Colon Carcinoma Metastatic in the Brain (tissue), 2 donors: ENCODE measurements around a stretch of chr6.

DNA sequence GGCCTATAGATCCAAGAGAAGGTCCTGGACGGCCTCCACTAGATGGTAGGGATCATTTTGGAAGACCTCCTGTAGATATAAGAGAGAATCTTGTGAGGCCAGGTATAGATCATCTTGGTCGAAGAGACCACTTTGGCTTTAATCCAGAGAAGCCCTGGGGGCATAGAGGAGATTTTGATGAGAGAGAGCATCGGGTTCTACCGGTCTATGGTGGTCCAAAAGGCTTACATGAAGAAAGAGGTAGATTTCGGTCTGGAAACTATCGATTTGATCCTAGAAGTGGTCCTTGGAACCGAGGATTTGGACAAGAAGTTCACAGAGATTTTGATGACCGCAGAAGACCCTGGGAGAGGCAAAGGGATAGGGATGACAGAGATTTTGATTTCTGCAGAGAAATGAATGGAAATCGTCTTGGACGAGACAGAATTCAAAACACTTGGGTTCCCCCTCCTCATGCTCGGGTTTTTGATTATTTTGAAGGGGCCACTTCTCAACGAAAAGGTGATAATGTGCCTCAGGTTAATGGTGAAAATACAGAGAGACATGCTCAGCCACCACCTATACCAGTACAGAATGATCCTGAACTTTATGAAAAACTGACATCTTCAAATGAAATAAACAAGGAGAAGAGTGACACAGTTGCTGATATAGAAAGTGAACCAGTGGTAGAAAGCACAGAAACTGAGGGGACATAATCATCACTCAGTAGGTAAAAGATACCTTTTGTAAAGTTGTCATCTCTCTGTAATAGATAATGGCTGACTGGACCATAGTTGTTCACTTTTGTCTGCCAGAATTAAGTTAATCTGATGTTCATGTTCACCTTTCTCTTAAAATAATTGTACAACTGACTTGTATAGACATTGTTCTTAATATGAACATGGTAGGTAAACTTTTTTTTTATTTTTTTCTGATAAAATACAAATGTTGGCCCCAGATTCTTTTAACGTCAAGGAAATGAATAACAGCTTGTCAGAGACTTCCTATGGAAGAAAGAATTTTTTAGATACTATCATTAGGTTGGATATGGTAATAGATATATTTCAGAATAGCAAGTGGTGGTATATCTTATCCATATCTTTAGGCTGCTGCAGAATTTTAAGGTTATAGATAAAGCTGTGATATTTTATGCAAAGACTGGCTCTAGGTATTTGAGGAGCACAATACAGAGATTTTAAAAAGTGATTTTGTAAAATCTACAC is 99.9 kb downstream of the SCAF8 start:
- PRO-cap, 2 experiments: no peak in any of the 2 experiments

GRCh38 chr6:155170906-155171672 is 92.7 kb upstream of the CLDN20 start:
- PRO-cap, 2 experiments: no peak in any of the 2 experiments

GRCh38 chr6:155418545-155418862 is 37.1 kb downstream of the NOX3 start:
- PRO-cap, 2 experiments: no peak in any of the 2 experiments

- PRO-cap, 2 experiments: no peak in any of the 2 experiments
These were observed 73.5 kb upstream of the ARID1B start for GRCh38 chr6:156703650-156704130.

- PRO-cap, 2 experiments: no peak in any of the 2 experiments
These were observed 24.4 kb upstream of the ARID1B start for GRCh38 chr6:156752617-156753269.

DNA sequence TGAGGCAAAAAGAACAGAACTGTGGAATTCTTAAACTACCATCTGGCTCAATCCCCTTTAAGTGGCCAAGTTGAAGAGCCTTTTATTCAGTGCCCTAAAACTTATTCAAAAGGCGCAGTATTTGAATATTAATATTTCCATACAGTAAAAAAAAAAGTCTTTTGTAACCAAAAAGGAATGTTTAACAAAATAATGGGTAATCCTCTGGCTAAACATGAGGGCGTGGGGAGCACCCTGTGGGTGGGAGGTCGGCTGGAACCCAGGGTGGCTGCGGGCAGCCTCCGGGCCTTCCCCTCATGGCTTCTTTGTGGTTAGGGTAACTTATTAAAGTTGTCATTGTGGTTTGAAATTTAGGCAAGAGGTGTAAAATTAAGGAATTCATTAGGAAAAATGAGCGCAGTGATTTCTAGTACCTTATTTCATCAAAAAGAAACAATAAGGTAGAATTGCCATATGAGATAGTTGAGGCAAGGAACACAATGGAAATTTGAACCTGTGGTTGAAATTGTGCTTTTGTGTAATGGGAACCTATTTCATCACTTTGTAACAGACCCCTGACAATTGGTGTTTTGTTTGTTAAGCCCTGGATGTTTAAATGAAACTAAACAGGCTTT is 2.7 kb upstream of the ARID1B start:
- PRO-cap, 2 experiments: no peak in any of the 2 experiments

GRCh38 chr6:156791194-156792029 is 14.2 kb downstream of the ARID1B start:
- PRO-cap, 2 experiments: no peak in any of the 2 experiments

- PRO-cap, 2 experiments: no peak in any of the 2 experiments
These were observed 29.8 kb downstream of the ARID1B start for GRCh38 chr6:156806786-156807529.

DNA sequence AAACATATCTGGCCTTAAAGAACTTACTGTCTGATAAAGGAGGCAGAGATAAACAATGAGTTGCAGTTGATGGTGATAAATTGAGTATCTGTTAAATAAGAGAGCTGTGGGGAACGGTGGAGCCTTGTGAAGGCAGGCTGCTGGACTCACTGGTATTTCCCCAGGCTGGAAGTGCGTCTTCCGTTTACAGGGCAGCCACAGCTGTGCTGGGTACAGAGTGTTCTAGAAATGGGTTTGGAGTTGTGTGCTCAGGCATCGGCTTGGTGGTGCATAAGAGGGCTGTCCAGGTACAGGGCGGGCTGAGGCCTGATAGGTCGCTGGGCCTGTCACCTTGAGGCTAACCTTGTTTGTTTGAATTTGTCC is 39.3 kb downstream of the ARID1B start:
- PRO-cap, 2 experiments: no peak in any of the 2 experiments

DNA sequence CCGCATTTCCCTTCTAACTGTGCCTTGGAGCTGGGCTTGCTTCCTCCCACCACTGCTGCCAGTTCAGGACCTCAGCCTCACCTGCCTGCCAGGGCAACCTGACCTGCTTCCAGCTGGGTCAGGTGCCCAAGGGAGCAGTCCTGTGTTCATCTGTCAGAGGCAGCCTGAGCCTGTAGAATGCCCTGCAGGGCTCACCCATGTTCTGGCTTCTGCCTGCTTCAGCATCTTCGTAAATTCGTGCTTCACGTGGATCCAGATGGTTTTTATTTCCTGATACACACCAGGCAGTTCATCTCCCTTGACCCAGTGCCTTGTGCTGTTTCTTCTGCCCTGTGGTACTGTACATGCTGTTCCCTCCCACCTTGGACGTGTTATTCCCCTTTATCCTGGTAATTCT is 50.2 kb downstream of the ARID1B start:
- PRO-cap, 2 experiments: no peak in any of the 2 experiments

DNA sequence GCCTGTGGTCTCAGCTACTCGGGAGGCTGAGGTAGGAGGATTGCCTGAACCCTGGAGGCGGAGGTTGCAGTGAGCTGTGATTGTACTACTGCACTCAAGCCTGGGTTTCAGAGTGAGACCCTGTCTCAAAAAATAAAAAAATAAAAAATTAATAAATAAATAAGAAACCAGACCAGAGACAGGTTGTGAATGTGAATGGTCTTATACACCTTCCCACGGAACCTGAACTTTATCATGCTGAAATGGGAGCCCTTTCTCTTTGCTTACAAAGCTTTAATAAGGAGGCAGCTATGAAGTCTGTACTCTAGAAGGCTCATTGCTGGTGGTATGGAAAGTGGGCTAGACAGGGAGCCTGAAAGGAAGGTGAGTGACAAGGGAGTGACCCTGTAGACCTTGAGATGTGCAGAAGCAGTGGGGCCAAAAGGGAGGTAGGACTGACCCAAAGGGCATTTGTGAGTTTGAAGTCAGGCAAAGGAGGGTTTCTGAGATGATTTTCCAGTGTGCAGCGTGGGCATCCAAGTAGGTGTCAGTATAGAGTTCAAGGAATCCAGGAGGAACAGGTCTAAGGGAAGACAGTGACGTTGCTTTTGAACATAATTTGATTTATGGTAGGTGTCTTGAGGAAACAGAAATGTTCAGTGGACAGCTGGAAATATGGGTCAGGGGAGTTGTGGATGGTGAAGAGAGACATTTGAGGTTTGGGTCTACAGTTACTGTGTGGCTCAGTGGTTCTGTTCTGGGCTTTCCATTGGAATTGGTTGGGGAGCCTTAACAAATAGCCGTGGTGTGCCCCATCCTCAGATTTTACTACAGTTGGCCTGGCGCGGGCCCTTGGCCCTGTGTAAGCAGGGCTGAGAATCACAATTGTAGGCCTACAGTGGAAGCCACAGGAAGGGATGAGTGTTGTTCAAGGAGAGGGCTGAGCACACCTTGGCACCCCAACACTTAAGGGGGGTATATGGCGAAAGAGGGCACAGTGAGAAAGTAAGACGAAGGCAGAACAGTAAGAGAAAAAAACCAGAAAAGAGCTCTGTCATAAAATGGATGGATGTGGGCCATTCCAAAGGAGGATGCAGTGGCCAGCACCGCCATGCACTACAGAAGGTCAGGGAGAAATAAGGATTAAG is 84.7 kb downstream of the ARID1B start:
- PRO-cap, 2 experiments: no peak in any of the 2 experiments

DNA sequence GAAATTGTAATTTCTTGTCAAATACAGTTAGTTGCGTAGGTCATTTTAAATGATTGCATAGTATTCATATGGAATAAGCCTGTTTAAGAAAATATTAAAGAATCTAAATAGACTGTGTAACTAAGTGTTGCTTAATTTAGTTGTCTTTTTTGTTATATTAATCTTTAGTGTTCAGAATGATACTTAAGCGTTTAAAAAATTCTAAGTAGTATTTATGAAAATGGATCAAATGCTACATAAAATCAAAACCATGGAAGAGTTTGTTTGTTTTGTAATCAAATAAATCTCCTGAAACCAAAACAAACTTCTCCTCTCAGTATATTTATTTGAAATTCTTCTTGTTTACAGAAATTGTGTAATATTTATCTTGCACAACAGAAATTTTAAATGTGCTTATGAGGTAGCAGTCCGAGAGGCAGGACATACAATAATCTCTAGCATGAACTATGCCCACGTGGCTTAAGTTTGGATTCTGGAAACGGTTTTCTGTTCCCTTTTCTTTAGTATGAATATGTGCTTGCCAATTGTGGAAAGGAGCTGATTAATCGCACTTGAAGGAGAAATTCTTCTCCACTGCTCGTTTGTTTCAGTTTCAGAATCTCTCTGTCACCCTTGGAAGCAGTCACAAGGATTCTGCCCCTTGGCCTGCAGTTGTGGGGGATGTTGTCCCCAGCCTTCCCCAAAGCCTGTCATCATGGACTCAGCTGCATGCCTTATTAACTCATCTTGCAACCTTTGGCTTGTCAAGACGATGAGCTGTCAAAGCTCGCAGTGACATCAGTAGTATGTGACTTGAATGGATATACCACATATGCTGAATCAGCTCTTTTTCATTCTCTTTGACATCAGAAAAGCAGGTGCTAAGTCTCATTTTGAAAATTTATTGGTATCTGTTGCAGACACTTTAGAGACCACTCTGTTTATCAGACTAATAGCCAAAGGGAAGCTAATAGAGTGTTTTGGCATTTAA is 186.5 kb downstream of the ARID1B start:
- PRO-cap, 2 experiments: no peak in any of the 2 experiments

DNA sequence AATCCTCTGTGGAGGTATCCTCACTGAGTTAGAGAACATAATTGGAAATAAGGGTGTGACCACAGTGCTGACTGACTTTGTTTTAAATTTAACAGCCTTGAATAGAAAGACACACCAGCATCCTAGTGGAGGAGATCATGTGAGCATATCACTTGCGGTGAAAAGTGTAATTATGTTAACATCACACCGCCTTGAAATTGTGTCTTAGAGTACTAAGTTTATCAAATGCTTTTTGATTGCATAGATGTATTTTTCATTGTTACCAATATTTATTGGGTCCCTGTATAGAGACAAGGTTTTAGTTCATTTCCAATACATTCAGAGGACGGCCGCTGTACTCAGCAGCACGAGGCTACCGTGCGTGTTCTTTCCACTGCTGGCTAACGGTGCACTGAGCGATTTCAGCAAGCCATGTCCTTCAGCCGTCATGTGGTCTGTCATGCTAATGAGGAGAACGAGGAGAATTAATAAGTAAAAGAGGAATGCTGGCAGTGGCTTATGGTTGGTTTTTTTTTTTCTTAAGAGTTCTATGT is 253.4 kb downstream of the ARID1B start:
- PRO-cap, 2 experiments: no peak in any of the 2 experiments

DNA sequence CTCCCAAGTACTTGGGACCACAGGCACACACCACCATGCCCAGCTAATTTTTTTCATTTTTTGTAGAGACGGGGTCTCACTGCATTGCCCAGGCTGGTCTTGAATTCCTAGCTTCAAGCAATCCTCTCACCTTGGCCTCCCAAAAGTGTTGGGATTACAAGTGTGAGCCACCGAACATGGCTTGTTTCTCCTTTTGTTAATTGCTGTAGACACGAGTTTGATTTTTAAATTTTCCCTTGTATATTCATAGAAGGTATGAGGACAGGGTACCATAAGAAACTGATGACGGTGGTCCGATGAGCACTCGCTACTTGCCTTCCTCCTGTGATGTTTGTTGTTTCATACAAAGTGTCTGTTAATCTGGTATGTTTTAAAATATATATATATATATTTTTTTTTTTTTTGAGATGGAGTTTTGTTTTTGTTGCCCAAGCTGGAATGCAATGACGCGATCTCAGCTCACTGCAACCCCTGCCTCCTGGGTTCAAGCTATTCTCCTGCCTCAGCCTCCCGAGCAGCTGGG is 260.9 kb downstream of the TMEM242 start:
- PRO-cap, 2 experiments: no peak in any of the 2 experiments

- PRO-cap, 2 experiments: no peak in any of the 2 experiments
These were observed 177.8 kb downstream of the TMEM242 start for GRCh38 chr6:157145651-157145886.

DNA sequence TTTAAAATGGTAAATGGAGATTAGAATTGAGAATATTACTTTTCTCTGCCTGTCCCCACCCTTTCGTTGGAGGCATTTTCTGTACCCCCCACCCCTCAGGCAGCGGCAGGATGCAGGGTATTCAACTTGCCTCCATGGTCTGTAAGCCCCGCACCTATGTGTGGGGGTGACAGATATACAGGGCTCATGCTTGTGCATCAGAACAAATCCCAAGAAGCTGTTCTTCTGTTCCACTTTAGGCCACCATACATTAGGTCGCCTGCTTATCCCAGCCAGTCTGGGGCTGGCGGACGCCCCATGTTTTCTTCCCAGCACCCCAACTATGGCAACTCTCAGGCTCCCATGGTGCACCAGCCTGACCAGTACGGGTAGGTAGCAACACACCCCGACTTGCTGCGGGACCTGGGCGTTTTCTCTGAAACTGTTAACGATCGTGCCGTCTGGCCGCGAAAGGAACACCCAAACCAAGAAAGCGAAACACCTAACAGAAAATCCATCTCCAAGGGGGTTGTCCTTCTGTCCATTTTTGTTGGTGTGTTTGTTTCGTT is 172.8 kb downstream of the TMEM242 start:
- PRO-cap, 2 experiments: no peak in any of the 2 experiments

DNA sequence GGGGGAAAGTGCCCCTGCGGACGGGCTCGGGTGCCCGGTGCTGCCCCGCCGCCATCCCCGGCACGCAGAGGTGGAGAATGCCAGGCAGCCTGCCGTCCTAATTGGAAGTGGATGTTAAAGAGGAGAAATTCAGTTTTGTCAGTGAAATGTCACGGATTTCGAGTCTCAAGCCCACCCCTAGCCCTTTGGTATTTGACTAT is 86.5 kb downstream of the TMEM242 start:
- PRO-cap, 2 experiments: no peak in any of the 2 experiments

DNA sequence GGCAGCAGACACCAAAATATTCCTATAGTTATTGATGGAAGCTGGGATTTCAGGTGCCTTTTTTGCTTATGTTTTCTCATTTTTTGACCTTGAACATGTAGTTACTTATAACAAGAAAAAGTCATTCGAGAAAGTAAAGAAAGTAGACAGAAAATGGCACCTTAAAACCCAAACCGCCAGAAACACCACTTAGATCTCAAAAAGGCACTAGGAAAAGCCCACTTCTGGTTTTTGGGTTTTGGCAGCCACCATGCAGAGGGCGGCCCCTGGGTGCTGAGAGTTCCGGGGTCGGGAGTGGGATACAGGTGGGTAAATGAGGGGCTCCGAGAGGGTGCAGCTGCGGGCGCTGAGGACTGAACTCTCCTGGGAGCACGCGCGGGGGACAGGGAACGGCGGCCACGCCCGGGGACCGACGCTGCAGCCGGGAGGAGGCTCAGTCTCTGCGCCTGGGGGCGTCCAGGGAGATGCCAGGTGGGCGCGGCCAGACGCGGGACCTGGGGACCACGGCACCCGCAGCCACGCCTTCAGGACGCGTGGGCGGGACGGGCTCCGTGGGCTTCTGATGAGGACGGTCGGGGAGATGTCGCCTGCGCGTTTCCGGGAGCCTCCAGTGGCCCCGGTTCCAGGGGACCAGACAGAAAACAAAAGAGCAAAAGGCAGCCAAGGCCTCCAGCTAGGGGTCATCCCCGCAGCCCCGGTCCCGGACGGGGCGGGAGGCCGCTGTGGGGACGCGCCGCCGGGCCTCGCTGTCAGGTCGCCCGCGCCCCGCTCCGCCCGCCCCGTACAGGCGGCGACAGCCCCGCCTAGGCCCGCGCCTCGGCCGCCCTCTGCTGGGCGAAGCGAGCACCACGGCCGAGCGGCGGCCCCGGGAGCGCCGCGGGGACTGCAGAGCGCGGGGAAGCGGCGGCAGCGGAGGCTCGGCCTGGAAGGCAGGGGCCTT is 49.0 kb downstream of the TMEM242 start:
- PRO-cap, 2 experiments: peak in 2 of 2 experiments; most common plus-strand start position 395 of the sequence (in 1); most common minus-strand start position 756 of the sequence (in 1)

- PRO-cap, 2 experiments: no peak in any of the 2 experiments
These were observed 11.1 kb downstream of the TMEM242 start for GRCh38 chr6:157312011-157312751.

GRCh38 chr6:157328239-157328685 is 4.9 kb upstream of the TMEM242 start:
- PRO-cap, 2 experiments: no peak in any of the 2 experiments